ENCODE data around the gene SHC3.

GRCh38 chr9:88113184-88113572 is 25.1 kb downstream of the SPATA31C2 start:
- PRO-cap = no peak

DNA sequence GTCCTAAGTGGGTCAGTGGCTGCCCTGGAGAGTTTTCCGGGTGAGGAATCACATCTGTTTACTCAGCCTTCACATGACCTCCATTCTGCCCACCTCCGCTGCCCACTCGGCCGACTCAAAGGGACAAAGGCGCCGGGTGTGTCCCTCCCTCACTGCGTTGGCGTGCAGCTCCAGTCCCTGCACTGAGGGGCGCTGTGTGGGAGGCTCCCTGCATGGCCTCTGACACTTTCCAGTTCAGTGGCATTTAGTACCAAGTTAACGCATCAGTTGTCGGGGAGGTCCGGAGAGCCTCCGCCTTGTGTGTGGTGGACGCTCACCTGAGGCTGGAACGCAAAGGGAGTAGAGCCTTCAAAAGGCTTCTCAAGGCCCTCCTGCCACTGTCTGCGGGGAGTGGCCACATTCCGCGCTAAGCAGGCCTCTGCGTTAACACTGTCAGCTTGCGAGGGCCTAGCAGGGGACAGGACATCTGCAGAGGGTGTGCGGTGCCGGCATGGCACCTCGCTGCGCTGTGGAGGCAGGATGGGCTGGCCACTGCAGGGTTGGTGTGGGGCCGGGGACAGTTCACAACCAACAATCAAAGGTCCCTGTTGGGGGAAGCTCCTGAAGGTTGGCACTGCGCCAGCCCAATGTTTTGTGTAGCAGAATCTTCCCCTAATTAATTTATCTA is 171.6 kb downstream of the NXNL2 start:
- PRO-cap = no peak

DNA sequence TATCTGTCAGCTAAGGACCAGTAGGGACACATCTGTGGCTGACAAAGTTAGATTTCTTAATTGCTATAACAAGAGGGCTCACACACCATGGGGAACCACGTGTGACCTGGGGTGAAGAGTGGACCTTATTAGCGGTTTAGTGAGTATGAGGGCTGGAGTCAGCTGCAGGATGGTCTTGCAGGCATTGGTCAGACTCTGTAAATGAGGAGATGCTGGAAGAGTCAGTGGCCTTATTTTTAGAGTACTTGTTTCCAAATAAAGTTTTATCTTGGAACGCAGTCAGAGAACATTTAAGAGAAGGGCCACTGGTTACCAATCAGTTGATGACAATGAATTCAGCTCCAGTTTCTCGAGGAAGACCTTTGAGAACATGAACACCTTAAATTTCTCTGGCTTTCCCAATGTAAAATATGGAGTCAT is 186.0 kb upstream of the S1PR3 start:
- PRO-cap = no peak

DNA sequence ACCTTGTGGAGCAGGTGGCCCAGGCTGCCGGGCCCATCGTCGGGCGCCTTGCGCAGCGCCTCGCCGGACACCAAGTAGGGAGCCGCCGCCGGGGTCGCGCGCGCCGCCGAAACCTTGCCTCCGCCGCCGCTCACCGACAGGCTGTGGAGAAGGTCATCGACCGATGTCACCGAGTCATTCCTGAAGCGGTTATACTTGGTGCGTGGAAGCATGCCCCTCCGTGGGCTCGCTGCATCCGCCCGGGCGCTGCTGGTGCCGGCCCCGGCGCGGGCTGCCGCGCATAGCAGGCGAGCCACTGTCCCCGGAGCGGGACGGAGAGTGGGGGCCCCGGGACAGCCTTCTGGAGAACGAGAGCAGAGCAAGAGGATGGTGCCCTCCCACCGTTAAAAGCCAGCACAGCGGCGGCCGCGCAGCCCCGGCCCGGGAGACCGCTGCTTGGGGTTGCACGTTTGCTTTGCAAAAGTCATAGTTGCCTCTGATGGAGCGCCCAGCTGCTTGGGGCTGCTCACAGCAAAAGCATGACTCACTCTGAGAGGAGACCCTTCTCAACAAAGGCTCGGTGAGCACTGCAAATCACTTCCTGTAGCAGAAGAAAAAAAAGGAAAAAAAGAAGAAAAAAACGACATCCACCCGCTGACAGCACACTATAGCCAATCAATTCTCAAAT is at the start of gene SHC3:
Gene SHC3, minus strand, starts transcription at position 570 of the 667 bp plus-strand sequence.
- PRO-cap = no peak

- PRO-cap = no peak
These were observed 84.5 kb downstream of the SECISBP2 start for GRCh38 chr9:89402660-89403416.

DNA sequence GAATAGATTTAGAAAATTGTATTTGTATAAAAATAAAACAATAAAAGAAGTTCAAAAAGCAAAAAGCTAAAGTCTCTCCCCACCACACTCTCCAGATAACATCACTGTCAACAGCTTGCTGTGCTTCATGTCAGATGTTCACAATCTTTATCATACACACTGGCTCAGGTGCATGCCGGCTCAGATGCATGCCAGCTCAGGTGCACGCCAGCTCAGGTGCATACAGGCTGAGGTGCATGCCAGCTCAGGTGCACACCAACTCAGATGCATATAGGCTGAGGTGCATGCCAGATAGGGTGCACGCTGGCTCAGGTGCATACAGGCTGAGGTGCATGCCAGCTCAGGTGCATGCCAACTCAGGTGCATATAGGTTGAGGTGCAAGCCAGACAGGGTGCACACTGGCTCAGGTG is 26.5 kb downstream of the SEMA4D start:
- PRO-cap = no peak

- PRO-cap = unidirectional peak, plus-strand start at chr9:89481677
These were observed 16.5 kb downstream of the SEMA4D start for GRCh38 chr9:89481455-89481859.

DNA sequence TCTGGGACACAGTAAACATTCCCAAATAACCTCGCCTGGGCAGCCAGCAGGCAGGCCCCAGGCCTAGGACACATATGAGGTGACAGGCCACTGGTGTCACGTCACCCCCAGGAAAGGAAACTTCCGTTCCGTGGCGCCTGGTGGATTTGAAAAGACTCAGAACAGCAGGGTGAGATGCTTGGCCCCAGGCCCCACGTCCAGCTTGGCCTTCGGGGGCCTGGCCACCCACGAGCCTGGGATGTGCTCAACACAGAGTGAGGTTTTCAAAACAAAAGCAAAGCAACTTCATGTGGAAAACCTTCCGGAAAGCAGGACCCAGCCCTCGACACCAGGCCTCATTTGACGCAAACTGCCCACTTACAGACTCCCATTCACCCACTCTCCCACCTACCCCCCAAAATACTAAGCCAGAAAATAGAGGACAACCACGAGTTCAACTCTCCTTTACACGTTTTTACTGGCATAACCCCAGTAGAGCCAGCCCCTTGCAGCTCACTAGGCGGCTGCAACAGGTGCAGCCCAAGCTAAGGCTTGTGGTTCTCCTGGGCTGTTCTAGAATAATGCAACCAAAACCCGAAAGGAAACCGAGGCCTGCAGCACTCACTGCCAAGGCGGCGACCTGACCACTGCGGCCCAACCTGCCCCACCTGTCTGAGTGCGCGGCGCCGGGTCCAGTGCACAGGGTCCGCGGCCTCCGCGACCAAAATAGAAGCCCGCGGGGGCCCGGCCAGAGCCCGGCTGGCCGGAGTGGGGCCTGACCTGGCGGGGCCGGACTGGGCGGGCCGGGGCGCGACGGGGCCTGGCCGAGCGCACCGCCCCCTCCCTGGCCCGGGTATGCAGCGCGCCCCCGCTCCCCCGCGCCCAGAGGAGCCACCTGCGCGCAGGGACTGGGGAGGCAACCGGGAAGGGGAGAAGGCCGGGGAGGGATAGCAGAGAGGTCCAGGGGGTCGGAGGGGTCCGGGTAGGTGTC is 900 bp downstream of the SEMA4D start:
- PRO-cap = bidirectional peak, plus-strand start at position 149 of the sequence, minus-strand start at position 76 of the sequence; bidirectional peak, plus-strand start at position 596 of the sequence, minus-strand start at position 497 of the sequence

- PRO-cap = no peak
These were observed 1.2 kb upstream of the SEMA4D start for GRCh38 chr9:89499058-89499619.

GRCh38 chr9:89526953-89527283 is 29.0 kb upstream of the SEMA4D start:
- PRO-cap = no peak

GRCh38 chr9:90839733-90840192 is 38.1 kb downstream of the SYK start:
- PRO-cap = no peak

DNA sequence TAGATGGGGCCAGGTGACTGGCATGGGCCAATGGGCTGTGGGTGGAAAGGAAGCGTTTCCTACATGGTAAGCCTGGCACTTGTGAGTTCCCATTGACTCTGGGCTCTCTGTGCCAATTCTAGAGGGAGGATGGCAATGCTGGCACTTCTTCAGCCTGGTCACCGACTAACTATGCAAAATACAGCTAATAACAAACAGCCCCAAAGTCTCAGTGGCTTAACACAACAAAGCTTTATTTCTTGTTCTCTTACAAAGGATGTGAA is 258.1 kb downstream of the SYK start:
- PRO-cap = no peak

DNA sequence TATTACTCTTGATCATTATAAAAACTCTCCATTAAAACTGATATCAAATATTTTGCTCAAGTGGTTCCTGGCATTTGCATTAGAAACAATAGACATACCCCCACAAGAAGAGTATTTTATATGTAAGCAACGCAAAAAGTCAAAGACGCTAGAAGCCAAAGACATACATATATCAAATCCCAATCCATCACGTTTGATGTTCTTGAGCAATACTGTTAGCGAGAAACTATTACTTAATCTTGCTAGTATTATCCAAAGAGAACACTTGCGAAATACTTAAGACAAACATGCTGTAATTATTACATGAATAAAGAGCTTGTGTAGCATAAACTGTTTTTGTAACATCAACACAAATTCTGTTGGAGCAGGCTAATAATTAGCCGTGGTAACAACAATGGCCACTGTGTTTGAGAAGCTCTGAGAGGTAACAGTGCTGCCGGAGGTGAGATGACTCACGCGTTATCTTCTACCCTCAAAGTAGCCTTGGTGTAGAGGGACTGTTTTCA is 164.0 kb downstream of the AUH start:
- PRO-cap = no peak

DNA sequence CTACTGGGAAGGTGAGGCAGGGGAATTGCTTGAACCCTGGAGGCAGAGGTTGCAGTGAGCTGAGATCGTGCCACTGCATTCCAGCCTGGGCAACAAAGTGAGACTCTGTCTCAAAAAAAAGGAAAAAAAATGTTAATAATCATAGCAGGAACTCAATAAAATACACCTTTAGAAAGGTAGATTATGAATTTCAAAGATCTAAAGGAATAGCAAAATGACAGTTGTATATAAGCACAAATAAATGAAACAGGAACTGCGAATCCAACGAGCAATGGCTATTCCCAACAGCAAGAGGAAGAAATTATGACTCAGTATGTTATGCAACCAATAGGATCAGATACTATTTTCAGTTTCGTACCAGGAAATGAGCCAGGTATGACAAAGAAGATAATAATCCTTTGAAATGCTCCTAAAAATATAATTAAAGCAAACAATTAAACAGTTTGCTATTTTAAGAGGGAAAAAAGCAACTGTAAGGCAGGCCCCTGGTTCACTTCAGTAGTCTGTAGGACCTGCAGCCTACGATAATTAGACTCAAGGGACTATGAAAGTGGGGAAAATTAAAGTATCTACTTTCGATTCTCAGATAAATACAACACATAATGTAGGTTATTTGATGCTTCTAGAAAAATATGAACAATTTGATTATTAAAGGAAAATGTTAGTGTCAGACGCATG is 58.9 kb downstream of the AUH start:
- PRO-cap = no peak

- PRO-cap = no peak
These were observed 19.4 kb downstream of the AUH start for GRCh38 chr9:91342022-91343007.

DNA sequence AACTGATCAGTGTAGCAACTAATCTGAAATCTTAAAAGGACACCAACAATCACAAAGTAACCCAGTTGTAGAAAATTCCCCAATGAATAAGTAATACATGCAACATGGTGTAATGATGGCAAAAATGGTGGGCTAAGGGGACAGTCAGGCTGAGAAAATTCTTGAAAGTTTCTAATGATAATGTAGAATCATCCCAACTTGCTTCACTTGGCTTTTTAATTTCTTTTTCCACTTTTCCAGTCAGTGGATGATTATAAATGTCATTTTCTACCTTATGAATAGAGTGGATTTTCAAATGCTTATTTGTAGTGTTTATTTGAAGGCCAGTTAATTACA is 5.4 kb downstream of the NFIL3 start:
- PRO-cap = no peak

DNA sequence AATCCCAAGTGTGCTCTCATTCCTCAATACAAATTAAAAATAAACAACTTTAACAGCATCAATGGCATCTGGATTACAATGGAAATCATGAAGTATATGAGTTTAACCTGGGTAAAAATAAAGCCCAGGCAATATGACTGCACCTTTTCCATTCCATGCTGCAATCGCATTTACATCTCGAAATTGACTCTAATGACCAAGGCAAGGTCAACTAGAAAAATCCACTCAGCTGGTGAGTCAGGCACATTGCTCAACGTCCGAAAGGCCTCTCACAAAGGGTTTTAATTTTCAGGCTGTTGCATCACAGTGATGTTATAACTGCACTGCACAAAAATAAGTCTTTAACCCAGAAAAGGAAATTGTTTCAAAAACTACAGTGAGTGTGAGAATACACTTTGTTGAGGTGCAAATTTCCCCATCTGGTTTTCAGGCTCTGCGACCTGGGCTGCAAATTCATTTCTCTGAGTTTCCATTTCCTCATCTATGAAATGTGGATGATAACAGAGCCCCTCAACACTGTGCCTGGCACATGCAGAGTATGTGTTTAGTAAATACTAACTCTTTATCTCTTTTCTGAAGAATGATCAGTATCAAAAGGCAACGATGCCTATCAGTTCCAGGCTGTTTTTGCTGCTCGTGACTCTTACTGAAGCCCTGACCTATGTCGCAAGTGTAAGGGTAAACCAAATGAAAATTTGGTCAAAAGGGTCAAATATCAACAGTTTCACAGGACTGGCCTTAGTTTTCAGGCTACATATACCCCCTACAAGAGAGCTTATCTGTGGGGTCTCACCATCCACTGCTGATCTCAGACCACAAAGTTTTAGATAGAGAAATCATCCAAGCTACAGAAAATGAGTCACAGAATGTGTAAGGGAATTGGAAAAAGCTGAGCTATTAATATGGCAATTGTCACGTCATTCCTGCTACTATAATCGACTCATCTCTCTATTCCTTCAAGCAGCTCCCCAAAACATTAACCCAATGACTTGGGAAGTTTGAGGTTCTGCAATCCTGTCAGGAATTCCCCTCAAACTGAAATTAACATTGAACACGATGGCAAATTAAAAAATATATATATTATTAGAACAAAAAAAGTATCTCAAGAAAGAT is 4.1 kb downstream of the NFIL3 start:
- PRO-cap = bidirectional peak, plus-strand start at position 367 of the sequence, minus-strand start at position 191 of the sequence

DNA sequence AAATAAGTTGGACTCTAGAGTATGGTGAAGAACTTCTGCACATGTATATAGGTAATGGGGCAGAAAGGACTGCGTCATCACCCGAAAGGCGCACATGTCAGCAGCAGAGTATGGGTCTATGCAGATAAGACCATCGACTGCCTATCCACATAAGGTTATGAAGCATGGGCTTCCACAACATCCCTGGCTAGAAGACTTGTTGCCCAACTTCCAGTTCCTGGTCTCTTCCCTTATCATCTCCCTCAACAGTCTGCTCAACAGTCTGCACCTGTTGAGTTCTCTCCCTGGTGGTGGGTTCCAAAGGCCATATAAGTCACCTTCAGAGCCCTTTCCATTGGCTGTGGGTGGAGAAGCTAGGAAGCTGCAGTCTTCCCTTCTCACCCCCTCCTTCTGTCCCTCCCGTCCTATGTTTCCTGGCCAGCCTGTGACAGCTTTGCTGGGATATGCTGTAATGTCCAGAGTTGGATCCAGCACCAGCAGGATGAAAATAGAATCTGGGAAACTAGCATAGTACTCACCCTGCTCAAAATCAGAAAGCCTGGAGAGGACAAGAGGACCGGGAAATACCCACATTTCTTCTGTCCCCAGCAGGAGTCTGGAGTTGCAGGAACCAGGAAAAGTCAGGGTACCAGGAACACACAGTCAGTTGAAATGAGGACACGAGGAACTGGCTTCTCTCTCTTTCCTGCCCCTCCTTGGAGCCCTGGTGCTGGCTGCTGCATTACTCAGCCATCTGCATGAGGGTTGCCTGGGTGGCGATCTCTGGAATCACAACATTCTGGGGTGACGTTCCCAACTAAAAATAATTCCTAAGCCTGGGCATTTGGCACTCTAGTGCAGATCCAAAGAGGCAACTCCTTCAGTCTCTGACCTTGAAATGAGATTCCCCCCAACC is 59.4 kb upstream of the NFIL3 start:
- PRO-cap = bidirectional peak, plus-strand start at position 532 of the sequence, minus-strand start at position 390 of the sequence

GRCh38 chr9:91483758-91484382 is 60.2 kb upstream of the NFIL3 start:
- PRO-cap = no peak

GRCh38 chr9:91495415-91495796 is 71.8 kb upstream of the NFIL3 start:
- PRO-cap = no peak